ENCODE results near the gene UNCX.

GRCh38 chr7:957380-957851 is 2.9 kb upstream of the ADAP1 start:
- PRO-cap: no peak
- RAMPAGE, long total RNA, 3 experiments: no peak in any of the 3 experiments

DNA sequence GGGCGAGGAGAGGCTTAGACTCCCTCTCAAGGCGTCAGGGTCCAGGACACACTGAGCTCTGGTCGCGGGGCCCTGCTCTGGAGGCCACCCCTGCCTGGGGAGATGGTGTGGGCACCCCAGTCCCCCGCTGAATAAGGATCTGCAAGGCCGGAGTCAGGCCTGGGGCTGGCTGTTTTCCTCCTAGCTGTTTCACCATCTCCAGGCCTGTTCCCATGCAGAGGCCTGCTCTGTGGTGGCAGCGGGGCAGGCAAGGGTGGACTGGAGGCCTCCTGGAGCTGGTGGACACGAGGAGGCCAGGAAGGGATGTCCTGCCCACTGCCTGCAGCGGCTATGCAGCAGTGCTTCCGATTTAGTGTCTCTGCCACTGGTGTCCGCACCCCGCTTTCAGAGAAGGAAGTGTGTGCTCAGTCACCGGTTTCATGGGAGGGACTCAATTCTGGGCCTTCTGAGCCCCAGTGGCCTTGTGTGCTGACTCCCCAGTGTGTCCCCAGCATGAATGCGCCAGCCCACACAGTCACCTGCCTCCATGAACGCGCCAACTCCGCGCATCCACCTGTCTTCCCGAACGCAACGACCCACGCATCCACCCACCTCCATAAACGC is 14.6 kb upstream of the GPR146 start:
- PRO-cap: no peak
- RAMPAGE, long total RNA, 3 experiments: no peak in any of the 3 experiments

- PRO-cap: bidirectional peak, plus-strand start at chr7:1053163, minus-strand start at chr7:1053012
- RAMPAGE, long total RNA, 3 experiments: no peak in any of the 3 experiments
Measured at GRCh38 chr7:1052555-1053508, 8.5 kb downstream of the GPR146 start.

DNA sequence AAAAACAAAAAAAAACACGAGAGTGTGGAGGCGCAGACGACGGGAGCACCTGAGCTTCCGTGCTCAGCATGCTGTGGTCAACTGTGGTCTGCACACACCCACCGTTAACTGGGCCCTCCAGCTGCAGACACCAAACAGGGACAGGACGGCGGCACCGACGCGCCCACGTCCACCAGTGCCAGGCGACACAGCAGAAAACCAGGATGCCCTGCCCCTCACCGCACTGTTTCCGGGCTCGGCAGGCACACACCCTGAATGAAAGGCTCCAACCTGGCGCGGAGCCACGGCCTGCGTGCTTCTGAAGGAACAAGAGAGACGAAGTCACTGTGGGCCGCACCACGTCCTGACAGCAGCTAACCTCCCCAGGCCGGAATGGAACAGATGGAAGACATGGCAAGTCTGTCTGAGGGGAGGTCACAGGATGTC is 4.3 kb upstream of the GPER1 start:
- PRO-cap: no peak
- RAMPAGE, long total RNA, 3 experiments: no peak in any of the 3 experiments

DNA sequence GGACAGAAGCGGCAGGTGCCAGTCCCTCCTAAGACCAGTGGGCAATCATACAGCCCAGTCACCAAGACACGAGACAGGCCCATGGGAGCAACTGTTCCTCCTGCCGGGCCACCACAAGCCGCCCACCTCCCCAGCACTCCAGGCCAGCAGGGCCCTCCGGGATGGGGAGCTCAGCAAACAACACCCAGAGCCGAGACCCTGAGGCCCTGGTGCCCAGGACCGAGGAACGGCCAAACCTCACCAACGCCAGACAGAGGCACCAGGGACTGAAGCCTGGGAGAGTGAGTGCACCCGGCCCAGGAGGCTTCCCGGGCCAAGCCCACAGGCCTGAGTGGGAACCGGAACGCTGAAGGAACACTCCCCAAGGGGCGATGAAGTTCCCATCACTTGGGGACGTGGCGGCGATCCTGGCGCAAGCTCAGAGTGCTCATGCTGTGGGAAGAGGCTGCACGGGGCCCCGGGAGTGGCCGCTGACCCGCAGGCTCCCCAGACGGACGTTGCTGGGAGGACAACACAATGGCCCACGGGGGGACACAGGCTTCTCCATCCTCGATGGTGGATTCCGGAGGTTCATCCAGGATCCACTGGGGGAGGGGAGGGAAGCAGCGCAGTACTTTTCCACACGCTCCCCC is 15.0 kb downstream of the C7orf50 start:
- PRO-cap: no peak
- RAMPAGE, long total RNA, 3 experiments: no peak in any of the 3 experiments

DNA sequence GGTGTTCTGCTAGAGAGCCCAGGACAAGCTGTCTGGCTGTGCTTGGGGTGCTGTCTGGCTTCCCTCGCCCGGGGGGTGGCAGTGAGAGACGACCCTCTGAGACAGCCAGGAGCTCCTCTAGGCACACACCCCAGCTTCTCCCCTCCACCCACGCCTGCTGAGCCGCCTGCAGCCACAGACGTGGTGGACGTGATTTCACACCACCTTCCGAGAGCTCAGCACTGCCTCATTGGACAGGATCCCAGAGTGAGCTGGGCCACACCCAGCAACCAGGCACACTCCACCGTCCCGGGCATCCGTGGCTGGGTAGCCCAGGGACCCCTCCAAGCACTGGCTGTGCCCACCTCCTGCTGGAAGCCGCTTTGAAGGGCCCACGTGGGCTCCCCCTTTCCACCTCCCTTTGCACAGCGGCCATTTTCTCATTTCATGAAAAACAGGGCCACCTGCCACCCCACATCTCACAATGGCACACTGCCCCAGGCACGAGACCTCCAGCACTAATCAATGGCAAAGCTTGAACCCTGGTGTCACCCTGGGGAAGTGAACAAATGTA is 13.0 kb downstream of the C7orf50 start:
- PRO-cap: unidirectional peak, minus-strand start at position 156 of the sequence
- RAMPAGE, long total RNA, 3 experiments: no peak in any of the 3 experiments

GRCh38 chr7:1152620-1153513 is 7.1 kb downstream of the ZFAND2A start:
- PRO-cap: no peak
- RAMPAGE, long total RNA, 3 experiments: no peak in any of the 3 experiments

DNA sequence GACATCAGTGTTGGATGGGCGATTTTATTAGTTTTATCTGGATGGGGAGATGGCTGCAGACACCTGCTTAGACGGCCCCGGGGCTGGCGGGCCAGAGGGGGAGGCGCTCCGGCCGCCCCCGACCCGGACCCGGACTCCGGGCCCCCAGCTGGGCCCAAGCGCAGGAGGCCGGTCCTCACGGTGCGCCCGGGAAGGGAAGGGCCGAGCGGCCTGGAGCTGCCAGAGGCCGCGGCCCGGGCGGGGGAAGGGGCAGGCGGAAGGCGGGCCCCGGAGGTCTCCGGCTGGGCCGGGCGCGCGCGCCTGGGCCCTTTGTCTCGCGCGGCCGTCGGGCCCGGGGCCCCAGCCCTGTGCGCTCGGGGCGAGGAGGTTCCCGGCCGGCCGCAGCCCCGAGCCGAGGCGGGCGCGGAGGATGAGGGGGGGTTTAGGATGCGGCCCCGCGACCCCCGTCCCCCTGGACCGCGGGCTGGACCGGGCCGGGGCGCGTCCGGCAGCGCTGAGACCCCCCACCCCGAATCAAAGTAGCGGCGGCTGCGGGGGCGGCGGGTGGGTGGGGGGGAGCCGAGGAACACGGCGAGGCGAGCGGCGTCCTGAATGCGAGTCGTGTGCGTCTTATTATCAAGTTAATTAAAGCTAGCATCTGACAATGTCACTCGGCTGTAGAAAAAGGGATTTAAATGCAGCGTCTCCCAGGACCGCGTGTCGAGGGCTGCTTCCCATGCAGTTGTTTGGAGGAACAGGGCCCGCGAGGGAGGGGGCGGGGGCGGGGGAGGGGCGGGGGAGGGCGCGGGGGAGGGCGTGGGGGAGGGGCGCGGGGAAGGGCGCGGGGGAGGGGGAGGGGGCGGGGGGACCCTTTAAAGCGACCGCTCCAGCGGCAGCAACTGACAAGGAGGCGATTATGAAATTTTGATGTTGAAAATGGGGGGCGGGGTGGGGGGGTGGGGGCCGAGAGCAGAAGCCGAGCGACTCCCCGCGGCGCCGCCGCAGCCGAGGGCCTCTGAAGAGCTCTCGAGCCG is 2.9 kb upstream of the UNCX start:
- PRO-cap: no peak
- RAMPAGE, long total RNA, 3 experiments: no peak in any of the 3 experiments

- PRO-cap: no peak
- RAMPAGE, long total RNA, 3 experiments: no peak in any of the 3 experiments
Measured at GRCh38 chr7:1230471-1230759, 2.3 kb upstream of the UNCX start.

GRCh38 chr7:1232613-1233006 is at the start of gene UNCX:
Gene UNCX (plus strand): TSS chr7:1232872.
- PRO-cap: no peak
- RAMPAGE, long total RNA, 3 experiments: no peak in any of the 3 experiments

- PRO-cap: no peak
- RAMPAGE, long total RNA, 3 experiments: no peak in any of the 3 experiments
Measured at GRCh38 chr7:1240096-1241126, 7.7 kb downstream of the UNCX start.

DNA sequence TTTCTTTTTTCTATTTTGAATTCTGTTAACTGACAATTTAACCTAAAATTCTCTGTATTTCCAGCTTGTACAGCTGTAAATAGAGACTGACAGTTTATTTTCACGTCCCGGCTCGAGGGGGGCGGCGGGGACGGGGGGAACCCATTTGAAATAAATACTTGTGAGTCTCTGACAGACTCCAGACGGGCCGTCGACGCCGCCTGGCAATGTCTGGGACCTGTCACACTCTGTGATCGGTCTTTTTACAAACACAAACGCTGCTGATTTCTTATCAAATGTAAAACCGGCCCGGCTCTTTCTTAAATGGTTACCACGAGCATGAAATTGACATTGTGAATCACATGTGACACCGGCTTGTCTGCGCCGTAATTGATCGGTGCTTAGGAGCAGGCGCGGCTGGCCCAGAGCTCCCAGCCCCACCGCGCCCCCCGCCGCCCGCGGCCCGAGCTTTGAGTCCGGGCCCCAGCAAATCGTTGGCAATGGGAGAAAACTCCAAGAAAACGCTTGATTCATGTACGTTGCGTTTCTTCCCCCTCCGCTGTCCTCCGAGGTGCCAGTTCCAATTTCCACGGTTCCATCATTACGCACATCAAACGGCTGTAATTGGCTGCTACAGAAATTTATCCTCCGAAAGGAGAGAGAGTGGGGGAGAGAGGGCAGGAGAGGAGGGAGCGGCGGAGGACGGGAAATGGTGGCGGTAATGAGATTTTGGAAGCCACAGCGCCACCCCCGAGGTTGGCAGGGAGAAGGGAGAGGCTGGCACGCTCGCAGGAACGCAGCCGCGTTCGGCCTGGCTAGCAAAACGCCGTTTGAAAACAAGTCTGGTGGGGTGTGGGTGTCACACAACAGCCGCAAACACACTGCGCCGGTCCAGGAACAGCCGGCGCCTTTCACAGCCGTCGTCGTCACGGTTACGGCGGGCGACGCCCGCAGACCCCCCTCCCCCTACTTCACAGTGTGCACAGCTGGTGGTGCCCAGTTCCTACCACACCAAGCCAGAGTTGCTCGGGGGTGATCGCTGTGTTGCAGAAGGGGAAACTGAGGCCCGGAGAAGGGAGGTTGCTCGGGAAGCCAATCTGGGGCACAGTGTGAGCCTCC is 57.3 kb downstream of the UNCX start:
- PRO-cap: no peak
- RAMPAGE, long total RNA, 3 experiments: no peak in any of the 3 experiments

DNA sequence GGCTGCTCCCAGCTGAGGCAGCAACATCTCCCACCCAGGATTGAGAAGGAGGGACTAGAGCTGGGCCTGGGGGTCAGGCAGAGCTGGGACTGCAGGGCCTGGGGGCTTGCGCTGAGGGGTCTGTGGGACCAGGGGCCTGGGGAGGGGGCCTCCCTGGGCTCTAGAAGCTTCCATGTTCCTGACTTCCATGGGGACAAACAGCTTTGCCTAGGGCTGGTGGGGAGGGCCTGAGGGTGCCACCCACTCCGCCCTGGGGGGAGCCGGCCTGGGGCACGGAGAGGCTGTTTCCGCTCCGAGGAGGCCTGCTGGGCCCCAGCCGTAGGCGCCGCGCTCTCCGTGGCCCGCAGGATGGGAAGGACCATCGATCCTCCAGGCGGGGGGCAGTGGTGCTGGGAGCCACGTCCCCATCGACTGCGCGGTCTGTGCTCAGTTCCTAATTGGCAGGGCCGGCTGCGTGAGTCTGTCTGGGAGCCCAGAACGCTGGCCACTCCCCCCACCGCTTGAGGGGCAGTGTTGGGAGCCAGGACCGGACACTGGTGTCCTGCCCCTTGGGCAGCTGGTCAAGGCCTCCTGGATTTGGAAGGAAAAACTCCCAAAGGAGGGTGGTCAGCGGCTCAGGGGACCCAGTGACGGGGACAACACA is 88.6 kb downstream of the UNCX start:
- PRO-cap: no peak
- RAMPAGE, long total RNA, 3 experiments: no peak in any of the 3 experiments

GRCh38 chr7:1466646-1467094 is 7.4 kb upstream of the MICALL2 start:
- PRO-cap: no peak
- RAMPAGE, long total RNA, 3 experiments: no peak in any of the 3 experiments

DNA sequence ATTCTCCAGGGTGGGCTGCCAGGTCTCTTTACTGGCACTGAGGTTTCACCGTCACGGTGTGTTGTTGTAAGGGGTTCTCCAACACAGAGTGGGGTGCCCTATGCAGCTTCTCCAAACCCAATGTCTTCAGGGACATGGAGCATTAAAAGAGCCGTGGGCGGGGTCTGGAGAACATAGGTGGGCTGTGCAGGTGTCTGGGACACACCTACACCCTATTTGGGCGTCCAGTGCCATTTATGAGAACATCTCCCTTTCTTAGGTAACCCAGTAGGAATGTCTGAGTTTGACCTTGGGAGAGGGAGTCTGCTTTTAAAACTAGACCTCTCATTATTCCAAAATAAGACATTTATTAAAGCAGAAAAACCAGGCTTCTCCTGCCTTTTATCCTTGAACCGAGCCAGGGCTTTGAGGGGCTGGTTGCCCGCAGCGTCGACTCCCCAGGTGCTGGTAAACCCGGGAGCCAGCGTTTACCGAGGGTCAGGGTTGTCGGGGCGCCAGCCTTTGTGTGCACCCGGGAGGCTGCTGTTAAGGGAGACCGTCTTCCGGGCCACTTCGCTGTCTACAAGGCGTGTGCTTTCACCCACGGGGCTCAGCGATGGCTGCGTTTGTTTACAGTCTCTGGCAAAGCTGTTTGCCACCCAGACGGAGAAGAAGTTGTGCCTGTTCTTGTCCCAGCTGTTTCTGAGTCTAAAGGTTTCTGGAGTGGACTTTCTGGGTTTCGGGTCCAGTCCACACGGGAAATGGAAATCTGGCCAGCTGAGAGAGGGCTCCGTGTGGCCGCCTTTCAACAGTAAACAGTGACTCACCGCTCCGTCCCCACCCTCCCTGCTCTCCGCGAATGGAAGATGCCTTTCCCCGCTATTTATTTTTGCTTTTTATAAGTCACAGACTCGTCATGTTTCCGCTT is 1.9 kb downstream of the MAFK start:
- PRO-cap: bidirectional peak, plus-strand start outside the sequence, minus-strand start at position 683 of the sequence
- RAMPAGE, long total RNA, 3 experiments: start-site peak on the plus strand in 1 of 3 experiments, centred at position 357 of the sequence, 6 reads per replicate; start-site peak on the minus strand in 1 of 3 experiments, centred at position 695 of the sequence, 6 reads per replicate

- PRO-cap: no peak
- RAMPAGE, long total RNA, 3 experiments: no peak in any of the 3 experiments
Measured at GRCh38 chr7:1534311-1534792, 3.9 kb downstream of the MAFK start.

DNA sequence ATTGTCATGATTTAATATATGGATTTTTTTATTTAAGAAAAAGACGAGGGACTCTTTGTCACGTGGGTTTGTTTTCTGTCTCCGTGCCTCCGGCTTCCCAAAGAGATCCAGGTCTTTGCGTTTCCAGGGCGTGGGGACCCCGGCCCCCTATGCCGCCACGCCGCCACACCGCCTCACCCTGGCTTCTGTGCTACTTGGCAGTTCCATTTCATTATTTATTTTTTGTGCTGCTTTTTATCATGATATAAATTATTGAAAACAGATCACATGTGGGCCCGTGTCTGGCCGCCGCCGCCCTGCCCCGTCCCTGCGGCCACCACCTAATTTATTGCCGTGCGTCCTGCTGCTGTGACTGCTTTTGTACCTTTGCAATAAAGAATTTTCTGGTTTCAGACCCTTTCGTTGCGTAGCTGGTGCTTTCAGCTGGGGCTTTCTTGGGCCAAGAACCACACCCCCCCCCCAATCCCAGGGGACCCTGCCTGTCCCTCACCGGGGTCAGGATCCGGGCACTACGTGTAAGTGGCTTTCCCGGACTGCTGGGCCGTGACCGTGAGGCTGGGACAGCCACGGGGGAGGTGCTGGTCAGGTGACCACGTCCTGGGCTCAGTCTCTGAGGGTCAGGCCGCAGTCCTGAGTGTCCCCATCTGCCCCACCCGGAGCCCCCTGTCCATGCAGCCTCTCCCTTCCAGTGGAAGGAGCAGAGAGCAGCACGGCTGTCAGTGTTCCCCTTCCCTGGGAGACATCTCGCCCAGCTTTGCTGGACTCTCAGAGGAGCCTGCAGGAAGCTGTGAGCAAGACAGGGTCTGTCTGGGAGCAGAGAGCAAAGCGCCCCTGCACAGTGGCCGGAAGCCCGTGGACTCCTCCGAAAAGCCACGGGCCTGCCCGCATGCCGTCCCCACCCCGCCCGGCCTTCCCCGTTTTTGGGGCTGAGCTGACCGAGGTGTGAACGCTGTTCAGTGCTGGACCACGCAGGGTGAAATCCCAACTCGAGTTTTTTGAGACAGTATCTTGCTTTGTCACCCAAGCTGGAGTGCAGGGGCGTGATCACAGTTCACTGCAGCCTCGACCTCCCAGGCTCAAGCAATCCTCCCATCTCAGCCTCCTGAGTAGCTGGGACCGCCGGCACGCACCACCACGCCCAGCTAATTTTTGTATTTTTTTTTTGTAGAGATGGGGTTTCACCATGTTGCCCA is 12.5 kb downstream of the MAFK start:
- PRO-cap: no peak
- RAMPAGE, long total RNA, 3 experiments: no peak in any of the 3 experiments

DNA sequence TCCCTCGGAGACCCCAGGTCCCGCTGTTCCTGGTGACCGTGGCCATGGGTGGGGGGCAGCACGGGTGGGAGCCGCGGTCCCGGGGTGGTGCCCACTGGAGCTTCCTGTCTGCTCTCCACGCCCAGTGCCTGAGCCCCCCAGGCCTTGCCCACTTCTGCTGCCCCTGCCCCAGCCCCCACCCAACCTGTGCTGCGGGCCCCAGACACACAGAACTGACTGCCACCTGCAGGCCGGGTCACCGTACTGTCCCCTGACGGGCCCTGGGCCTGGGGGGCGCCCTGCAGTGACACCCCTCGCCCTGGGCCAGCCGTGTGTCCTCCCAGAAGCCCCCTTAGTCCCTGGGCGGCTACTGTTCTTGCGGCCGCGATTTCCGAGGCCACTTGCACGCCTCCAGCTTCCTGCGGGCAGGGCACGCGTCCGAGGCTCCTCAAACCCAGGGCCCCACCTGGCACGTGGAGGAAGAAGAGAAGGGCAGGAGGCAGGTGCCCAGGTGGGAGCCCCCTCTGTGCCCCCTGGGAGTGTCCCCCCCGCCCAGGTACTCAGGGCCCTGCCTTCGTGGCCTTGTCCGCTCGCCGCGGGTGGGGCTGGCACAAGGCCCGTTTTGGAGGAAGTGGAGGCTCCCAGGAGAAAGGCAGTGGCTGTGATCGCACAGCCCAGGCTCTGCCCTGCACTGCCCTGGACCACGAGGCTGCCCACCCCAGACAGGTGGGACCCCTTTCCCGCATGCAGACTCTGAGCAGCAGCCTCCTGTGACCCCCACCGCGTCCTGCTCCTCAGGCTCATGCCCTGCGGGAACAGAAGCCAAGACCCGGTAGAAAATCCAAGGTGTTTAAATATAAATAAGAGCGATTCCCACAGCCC is 10.4 kb downstream of the TMEM184A start:
- PRO-cap: no peak
- RAMPAGE, long total RNA, 3 experiments: no peak in any of the 3 experiments

GRCh38 chr7:1547566-1548385 is 8.2 kb downstream of the TMEM184A start:
- PRO-cap: no peak
- RAMPAGE, long total RNA, 3 experiments: no peak in any of the 3 experiments

- PRO-cap: no peak
- RAMPAGE, long total RNA, 3 experiments: no peak in any of the 3 experiments
Measured at GRCh38 chr7:1567910-1568363, 1.9 kb downstream of the PSMG3 start.